SJCRH30 (cell line): ENCODE data around the gene LYZL2.

GRCh38 chr10:29473446-29474062 lies 161.2 kb downstream of the SVIL start:
- RAMPAGE, long total RNA: no peak

- RAMPAGE, long total RNA: no peak
Measured at GRCh38 chr10:29561494-29562454, 73.0 kb downstream of the SVIL start.

DNA sequence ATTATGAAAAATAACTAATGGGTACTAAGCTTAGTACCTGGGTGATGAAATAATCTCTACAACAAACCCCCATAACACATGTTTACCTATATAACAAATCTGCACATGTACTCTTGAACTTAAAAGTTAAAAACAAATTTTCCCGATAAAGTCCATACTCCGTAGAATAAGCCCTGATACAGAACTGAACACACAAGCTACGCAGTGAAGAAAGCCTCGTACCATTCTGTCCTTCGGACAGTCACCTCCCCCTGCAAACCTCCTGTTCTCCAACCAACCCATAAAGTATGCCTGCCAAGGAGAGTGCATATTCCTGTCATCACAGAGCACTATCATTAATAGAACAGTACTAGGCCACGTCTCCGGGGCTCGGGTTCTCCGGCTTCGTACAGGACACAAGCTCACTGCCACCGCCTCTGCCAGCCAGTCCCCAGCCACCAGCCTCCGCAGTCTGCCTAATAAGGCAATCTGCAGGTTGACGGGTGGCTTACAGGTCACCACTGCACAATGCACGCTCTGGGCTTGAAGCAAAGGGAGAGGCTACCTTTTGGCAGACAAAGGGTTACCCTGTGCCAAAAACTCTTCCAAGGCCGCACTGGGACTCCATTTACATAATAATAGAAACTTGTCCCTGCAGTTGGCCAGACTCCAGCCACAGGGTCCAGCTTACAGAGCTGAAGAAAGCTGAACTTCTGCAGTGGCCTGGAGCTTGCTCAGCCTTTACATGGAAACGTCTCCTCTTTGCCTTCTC lies 47.7 kb downstream of the SVIL start:
- RAMPAGE, long total RNA: no peak

DNA sequence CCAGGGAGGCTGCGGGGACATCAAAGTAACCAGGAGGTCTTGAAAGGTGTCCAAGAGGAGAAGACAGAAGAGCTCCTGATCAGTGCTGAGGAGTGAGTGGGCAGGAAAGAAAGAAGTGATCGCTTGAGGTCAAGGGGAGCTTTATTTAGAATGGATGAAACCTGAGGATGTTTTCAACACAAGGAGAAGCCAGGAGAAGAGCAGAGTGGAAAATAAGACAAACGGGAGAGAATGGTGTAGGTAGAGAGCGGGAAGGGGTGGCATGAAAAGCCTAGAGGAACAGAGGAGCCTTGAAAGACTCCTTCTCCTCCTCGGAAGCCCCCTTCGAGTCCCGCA lies 5.8 kb downstream of the SVIL start:
- RAMPAGE, long total RNA: no peak

DNA sequence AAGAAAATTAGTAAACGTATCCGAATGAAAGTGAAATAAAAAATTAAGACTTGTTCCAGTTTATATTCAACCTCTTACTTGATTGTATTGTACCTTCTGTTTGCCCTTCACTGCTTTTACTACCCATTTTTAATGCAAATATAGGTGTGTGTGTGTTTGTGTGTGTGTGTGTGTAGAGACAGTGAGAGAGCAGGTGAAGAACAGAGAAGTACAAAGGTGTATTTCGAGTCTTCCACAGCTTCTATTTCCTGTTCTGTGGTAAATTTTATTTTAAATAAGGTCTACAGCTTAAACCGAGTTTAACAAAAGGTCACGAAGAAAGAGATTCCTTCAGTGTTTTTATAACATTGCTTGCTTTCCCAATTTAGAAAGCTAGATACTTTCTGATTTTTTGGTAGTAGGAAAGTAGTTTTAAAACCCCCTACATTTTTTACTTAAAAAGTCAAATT lies 12.7 kb upstream of the SVIL start:
- RAMPAGE, long total RNA: no peak

DNA sequence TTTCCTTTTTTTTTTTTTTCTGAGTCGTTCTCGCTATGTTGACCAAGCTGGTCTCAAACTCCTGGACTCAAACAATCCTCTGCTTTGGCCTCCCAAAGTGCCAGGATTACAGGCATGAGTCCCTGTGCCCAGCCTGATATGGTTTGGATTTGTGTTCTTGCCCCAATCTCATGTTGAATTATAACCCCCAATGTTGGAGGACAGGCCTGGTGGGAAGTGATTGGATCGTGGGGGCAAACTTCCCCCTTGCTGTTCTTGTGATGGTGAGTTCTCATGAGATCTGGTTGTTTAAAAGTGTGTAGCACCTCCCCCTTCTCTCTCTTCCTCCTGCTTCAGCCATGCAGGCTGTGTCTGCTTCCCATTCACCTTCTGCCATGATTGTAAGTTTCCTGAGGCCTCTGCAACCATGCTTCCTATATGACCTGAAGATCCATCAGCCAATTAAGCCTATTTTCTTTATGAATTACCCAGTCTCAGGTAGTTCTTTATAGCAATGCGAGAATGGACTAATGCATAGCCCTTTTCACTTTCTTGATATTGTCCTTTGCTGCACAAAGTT lies 18.3 kb upstream of the SVIL start:
- RAMPAGE, long total RNA: no peak

DNA sequence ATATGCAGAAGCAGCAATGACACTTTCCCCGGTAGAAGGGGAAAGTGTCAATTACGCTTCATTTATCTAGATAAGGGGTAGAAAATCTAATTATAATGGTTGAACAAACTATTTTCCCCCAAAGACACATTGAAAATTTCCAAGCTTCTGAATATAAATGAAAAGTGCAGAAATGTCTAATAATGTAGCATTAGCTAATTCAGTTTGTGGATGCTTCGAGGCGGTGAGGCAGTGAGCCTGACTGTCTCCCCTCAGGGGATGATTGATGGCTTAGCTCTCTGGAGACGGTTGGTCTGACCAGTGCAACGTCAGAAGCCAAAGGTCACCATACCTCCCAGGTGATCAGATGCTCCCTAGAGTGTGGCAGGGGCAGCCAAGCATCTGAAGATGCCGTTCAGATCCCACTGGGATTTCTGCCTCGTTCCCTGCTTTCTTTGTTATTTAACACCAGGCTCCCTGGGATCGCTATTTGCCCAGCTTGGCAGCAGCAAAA lies 53.3 kb upstream of the SVIL start:
- RAMPAGE, long total RNA: no peak

GRCh38 chr10:29735574-29736146 lies 100.9 kb upstream of the SVIL start:
- RAMPAGE, long total RNA: no peak

GRCh38 chr10:29811669-29812577 lies 177.2 kb upstream of the SVIL start:
- RAMPAGE, long total RNA: no peak

GRCh38 chr10:29841860-29842892 lies 207.4 kb upstream of the SVIL start:
- RAMPAGE, long total RNA: no peak

- RAMPAGE, long total RNA: no peak
Measured at GRCh38 chr10:29881586-29881773, 177.9 kb downstream of the JCAD start.

DNA sequence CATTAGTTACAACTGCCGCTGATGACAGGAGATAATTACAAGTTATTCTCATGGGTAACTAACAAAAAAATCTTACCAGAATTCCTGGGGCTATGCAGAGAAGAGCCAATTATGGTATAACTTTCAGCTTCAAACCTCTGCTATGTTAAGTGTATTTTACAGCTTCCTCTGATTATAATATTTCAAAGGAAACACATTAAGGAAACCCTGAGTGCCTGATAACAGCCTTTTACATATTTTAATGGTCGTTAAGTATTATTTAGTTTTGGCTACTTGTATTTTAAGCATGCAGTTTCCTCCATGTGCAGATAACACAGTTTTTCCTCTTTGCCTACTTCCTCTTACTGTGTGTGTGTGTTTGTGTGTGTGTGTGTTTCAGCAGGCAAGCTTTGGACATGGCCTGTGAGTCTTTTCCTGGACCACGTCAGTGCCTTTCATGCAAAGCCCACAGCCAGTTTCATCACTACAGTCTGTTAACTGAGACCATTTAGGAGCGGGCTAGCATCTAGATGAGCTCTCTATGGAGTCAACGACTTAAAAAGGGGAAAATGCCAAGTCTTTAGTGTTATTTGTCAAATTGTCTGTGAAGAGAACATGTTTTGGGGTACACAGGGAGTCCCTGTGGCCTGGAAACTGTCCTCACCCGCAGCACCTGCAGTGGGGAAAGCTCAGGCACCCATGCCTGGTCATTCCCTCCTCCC lies 17.6 kb downstream of the JCAD start:
- RAMPAGE, long total RNA: no peak

DNA sequence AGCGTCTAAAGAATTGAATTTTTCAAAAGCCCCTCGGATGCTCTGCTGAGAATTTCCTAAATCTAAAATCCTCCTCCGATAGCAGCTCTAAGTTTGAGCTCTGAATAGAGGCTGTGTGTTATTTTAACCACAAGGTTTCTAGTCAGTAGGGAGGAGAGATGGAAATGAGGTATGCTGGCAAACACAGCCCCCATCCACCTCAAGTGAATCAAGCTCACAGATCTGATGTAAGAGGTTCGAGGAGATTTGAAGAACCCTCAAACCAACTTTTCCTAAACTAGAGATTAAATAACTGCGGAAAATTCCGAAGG lies 56.0 kb upstream of the JCAD start:
- RAMPAGE, long total RNA: no peak

DNA sequence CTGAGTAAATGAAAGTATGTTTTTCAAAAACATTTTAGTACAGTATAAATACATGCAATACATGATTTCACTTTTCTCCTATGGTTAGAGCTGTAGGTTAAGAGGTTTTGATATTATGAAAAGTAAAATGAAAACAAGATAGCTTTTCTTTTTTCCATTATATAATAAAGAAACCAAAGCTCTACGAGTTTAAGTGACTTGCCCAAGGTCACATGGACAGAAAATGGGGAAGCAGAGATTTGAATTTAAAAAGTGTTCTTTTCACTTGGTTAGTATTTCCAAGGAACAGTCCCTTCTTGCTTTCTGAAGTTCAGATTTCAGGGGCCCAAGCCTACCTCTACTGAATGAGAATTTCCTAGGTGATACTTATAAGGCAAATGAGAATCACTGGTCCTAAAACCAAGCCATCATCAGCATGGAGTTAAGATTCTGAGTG lies 13.2 kb upstream of the MAP3K8 start:
- RAMPAGE, long total RNA: no peak

DNA sequence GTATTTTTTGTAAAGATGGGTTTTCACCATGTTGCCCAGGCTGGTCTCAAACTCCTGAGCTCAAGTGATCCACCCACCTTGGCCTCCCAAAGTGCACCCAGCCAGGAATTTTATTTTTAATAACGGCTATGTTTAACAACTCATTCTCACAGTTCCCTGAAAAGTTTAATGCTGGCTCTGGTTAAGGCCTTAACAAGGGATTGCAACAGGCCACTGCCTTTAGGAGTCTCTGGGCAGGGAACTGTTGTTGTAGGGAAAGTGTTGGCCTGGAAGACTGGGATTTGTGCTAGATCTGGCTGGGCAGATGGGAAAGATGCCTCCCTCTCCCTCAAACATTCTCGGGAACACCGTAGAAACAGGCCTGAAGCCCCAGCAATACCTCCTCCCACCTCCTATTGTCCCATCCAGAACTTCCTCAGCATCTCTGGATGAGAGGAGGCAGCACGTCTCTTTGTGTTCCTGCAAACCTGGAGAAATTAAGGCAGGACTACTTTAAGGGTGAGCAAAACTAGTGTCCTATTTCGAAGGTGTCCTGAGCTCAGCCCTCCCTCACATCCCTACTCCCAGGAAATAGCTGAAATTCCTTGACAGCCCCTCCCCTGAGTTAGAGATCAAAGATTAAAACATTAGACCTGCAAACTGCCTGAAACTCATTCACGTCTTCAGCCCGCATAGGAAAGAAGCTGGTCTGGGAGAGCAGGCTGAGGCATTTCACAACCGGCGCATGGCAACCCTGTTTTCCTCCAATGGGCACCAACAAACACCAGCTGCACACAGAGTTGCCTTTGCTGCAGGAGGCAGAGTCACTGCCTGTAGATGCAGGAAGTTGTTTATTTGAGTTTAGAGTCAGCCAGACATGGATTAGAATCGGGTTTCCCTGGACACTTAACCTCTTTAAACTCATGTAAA lies 10.9 kb upstream of the MAP3K8 start:
- RAMPAGE, long total RNA: no peak

DNA sequence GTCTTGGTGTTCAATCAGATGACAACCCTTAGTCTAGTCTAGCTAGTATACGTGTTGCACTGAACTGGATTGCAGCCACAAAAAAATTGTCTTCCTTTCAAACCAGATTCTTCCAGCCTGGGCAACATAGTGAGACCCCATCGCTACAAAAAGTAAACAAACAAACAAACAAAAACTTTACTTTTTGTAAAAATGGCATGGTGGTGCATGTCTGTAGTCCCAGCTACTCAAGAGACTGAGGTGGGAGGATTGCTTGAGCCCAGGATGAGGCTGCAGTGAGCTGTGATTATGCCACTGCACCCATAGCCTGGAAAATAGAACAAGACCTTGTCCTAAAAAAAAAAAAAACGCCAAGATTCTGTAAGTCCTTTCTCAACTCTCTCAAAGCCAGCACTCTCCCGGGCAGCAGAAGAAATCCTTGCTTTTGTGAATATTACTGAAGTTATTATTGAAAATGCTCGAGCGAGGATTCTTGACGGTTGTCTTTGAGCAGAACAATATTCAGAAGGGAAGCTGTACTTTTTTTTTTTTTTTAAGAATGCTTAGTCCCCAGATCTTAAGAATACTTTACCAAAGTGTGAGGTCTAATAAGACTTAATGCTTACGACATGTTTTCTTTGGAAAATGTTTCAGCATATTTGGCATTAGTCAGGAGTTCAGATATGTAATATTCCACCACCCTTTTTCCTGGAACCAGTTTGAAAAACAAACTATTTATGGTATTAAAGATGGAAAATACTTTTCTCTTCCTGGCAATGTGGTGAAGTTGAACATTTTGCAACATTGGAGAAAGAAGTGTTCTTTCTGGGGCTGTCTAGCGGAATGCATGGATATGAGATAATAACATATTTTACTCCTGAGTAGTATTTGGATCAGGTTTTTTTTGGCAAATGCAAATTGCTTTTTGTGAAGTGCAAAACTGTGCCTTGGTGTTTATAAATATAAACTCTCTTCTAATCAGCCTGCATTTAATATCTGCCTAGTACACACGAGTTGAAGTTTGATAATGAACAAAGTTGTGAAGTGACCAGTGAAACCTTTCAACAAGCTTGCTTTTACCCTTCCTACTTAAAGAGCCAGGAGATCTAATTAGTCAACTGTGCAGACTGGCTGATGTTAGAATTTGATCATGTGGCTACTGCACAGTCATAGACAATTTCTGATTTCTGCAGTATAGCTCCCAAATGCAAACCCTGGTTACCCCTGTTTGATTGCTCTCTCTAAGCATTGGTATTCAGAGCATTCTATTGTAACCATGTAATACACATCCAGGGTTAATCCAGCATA lies 20.7 kb downstream of the MAP3K8 start:
- RAMPAGE, long total RNA: no peak

DNA sequence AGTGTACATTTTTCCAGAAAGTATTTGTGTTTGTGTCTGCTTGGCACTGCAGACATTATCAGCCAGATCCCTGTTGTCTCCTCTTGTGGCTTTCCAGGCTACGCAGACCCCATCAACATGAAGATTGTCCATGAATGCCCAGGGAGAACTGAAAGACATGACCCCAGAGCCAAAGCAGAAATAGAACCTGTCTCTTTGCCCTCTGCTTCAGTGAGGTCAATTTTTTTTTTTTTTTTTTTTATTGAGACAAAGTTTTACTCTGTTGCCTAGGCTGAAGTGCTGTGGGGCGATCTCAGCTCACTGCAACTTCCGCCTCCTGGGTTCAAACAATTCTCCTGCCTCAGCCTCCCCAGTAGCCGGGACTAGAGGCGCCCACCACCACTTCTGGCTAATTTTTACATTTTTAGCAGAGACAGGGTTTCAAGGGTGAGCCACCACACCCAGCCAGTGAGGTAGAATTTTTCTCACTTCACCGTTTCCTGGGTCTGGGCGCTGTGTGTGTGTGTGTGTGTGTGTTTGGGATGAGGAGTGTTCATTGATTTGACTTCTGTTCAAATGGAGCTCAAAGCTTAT lies 93.6 kb downstream of the MAP3K8 start:
- RAMPAGE, long total RNA: no peak

- RAMPAGE, long total RNA: no peak
Measured at GRCh38 chr10:30597046-30597553, 32.5 kb downstream of the LYZL2 start.

DNA sequence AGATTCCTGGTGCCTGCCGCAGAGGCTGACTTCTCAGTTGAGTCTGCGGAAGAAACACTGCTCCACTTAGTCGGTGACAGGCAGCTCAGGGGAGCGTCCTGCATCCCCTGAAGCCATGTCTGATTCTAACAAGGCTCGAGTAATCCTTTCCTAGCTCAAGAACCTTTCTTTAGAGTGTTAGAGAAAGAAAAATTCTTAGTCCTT lies at the start of gene LYZL2:
TSS of gene LYZL2 (minus strand) at position 152 of the 204 bp plus-strand sequence.
- RAMPAGE, long total RNA: no peak

- RAMPAGE, long total RNA: no peak
Measured at GRCh38 chr10:30704530-30705663, 75.3 kb upstream of the LYZL2 start.